Fibroblast of the aortic adventitia (primary cell): ENCODE measurements around a stretch of chr6.

DNA sequence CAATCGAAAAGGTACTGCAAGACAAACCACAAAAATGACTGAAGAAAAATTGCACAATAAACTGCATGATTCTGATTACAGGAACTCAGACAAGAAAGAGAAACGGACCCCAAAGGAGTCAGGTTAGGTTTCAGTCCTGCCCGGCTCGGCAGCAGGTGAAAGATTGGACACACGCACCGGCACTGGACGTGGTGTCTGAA lies 5.2 kb downstream of the SLC26A8 start:
- CAGE, long polyA plus RNA = no peak

- CAGE, long polyA plus RNA = no peak
These were observed 37.1 kb downstream of the MAPK14 start for GRCh38 chr6:36064740-36065160.

DNA sequence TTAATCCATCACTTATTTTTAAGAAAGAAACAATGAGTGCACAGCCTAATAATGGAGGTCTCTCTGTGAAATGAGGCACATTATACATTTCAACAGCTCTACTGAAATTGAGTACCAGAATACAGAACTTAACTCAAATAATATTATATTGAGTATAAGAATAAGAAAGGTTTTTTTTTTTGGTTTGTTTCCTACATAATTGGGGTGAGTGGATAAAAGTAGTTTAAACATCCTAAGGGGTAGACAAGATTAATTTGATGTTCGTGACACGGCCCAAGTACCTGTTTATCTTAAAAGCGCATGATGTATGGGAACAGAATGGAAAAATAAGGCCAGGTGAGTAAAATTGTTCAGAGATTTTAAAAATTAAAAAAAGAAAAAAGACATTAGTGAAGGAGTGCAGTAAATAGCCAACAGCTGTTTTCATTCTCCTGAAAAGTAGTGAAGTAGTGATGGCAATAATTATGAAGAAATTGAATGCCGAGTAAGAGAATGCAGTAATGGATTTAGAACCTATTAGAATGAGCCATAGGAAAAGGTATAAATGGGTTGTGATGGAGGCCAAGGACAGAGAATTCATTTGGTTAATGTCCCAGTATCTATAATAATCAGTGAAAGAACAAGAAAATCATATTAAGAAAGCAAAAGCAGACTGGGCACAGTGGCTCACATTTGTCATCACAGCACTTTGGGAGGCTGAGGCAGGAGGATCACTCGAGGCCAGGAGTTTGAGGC lies 32.4 kb upstream of the MAPK13 start:
- CAGE, long polyA plus RNA = no peak

DNA sequence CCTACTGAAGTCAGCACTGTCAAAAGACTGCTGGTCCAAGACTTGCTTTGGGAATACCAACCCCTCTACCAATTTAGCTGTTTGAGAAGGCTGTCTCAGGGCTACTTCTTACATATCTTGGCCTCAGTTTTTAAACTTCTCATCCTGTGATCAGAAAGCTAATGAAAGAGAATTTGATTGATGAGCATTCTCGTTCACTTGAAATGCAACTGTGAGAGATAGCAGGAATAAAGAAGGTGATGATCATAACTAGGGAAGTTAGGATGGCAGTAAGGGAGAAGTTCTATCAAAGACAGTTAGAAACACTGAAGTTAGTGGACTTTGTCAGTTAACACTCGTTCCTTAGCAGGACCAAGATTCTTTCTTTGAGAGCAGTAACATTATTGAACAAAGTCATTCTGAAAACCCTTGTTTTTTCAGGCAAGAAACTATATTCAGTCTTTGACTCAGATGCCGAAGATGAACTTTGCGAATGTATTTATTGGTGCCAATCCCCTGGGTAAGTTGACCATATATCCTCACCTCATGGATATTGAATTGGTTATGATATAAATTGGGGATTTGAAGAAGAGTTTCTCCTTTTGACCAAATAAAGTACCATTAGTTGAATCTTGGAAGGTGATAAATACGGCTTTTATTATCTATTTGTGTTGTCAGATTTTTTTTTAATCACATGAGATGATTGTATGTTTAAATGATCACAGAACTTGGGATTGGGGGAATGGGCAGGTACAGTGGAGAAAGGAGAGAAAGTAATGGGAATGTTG lies 28.0 kb upstream of the MAPK13 start:
- CAGE, long polyA plus RNA = no peak

- CAGE, long polyA plus RNA = no peak
These were observed 720 bp downstream of the BRPF3 start for GRCh38 chr6:36197263-36197664.

- CAGE, long polyA plus RNA = no peak
These were observed 22.2 kb upstream of the PNPLA1 start for GRCh38 chr6:36247575-36248200.

DNA sequence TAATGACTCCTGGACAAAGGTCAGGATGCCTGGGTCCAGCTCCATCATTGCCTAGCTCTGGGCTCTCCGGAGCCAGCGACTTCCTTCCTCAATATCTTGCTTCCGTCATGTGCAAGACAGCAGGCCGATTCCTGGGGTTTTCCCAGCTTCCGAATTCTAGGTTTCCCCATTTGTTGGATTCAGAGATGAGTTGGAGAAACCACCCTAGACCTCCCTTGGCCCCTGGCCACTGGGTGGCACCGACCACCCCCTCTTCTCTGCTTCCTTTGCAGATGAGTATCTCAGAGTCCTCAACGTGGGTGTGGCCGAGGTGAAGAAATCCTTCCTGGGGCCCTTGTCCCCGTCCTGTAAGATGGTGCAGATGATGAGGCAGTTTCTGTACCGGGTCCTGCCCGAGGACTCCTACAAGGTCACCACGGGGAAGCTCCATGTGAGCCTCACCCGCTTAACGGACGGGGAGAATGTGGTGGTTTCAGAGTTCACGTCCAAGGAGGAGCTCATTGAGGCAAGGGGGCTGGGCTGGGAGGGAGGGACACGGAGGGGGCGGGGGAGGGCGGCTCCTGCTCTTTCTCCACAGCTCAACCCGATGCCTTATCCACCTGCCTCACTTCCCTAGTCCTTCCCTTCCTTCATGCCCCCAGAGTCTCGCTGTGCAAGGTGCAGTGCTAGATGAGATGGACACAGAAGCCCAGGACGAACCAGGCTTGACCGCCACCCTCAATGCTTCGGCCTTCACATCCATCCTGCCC lies 21.4 kb downstream of the PNPLA1 start:
- CAGE, long polyA plus RNA = no peak

- CAGE, long polyA plus RNA = no peak
These were observed 2.4 kb upstream of the BNIP5 start for GRCh38 chr6:36339026-36339483.

DNA sequence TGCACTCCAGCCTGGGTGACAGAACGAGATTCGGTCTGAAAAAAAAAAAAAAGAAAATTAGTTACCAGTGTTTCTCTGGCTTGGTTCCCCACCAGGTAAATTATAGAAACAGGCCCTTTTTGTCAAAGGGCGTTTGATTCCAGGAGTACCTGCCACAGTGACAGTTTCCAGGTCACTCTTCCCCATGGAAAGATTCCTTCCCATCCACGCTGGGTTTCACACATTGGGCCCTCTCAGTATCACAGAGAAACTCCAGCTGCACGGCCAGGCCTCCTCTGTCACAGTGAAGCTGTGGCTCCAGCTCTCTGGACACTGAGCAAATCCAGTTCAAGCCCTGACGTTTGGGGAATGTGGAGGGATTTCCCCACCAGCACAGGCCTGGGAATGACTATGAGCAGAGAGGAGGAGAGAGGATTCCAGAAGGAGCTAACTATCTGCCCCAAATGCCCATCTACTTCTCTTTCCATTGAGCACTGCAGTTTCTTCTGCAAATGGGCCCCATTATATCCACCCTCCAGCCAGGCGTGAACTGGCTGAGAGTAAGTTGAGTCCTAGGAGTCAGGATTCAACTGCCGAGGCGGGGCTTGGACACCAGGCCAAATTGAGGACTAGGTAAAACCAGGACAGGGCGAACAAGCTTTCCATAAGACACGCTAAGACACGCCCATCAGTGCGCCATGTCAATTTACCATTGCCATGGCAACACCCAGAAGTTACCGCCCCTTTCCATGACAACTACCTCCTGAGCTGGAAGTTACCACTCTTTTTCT lies 9.0 kb upstream of the BNIP5 start:
- CAGE, long polyA plus RNA = no peak

- CAGE, long polyA plus RNA = no peak
These were observed 37.8 kb downstream of the STK38 start for GRCh38 chr6:36509318-36509958.

DNA sequence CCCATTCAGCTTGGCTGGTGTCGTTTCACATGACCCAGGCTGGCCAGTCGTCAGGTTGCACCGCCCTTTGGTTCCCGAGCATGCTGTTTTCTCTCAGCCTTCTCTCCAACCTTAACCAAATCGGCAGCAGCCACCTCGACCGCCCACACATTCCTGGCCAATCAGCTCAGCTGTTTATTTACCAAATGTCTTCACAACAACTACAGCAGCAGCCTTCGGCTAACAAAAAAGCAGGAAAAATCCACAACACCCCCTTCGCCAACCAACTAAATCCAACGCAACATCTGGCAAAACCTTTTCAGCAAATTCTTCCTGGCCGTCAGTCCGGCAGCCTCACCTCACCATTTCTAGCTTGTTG lies 5.7 kb downstream of the SRSF3 start:
- CAGE, long polyA plus RNA = no peak

DNA sequence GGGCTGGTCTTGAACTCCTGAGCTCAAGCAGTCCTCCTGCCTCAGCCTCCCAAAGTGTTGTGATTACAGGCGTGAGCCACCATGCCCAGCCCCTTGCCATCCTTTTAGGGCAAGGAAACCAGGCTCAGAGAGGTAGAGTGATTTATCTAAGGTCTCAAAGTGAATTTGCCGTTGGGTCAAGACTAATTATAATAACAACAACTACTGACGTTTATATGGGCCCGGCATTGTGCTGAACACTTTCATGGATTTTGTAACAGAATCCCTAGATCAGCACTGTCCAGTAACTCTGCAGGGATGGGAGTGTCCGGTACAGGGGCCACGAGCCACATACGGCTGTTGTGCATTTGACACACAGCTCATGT lies 6.5 kb downstream of the CDKN1A start:
- CAGE, long polyA plus RNA = no peak

GRCh38 chr6:36753142-36753557 lies 55.5 kb downstream of the RAB44 start:
- CAGE, long polyA plus RNA = no peak

DNA sequence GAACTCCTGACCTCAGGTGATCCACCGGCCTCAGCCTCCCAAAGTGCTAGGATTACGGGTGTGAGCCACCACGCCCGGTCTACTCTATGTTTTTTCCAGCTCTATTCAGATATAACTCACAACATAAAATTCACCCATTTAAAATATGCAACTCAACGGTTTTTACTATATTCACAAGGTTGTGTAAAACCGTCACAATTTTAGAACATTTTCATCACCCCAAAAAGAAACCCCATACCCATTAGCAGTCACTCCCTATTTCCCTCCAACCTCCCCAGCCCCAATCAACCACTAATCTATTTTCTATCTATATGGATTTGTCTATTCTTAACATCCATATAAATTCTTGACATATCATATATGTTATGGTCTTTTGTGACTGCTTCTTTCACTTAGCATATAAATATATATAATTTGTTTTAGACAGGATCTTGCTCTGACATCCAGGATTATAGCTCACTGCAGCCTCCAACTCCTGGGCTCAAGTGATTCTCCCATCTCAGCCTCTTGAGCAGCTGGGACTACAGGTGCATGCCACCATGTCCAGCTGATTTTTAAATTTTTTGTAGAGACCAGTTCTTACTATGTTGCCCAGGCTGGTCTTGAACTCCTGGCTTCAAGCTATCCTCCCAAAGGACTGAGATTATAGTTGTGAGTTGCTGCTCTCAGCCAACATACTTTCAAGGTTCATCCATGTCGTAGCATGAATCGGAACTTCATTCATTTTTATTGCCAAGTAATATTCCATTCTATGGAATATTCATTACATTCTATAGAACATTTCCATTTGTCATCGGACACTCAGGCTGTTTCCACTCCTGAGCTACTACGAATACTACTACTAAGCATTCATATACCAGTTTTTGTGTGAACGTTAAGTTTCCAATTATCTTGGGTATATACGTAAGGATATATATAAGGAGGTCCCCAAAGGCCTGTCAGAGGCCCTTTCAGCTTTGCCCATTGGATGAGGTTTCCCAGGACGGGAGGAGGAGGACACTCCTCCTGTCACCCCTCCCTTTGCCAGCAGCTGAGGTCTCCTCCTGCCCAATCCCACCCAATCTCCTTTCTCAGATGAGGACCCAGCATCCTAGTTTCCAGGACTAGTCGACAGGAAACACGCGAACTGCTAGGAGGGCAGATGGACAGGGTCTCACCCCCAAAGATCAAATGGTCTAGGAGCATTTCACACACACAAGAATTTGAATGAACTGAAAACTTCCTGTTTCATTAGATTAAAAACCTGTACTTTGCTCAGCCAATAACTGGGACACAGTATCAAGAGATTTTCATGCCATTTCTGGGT lies 11.5 kb downstream of the PI16 start:
- CAGE, long polyA plus RNA = no peak

- CAGE, long polyA plus RNA = no peak
These were observed 2.7 kb downstream of the MTCH1 start for GRCh38 chr6:36983288-36983707.

- CAGE, long polyA plus RNA = no peak
These were observed 1.5 kb upstream of the FGD2 start for GRCh38 chr6:37003912-37004490.

- CAGE, long polyA plus RNA = no peak
These were observed 16.6 kb downstream of the FGD2 start for GRCh38 chr6:37022073-37022505.

DNA sequence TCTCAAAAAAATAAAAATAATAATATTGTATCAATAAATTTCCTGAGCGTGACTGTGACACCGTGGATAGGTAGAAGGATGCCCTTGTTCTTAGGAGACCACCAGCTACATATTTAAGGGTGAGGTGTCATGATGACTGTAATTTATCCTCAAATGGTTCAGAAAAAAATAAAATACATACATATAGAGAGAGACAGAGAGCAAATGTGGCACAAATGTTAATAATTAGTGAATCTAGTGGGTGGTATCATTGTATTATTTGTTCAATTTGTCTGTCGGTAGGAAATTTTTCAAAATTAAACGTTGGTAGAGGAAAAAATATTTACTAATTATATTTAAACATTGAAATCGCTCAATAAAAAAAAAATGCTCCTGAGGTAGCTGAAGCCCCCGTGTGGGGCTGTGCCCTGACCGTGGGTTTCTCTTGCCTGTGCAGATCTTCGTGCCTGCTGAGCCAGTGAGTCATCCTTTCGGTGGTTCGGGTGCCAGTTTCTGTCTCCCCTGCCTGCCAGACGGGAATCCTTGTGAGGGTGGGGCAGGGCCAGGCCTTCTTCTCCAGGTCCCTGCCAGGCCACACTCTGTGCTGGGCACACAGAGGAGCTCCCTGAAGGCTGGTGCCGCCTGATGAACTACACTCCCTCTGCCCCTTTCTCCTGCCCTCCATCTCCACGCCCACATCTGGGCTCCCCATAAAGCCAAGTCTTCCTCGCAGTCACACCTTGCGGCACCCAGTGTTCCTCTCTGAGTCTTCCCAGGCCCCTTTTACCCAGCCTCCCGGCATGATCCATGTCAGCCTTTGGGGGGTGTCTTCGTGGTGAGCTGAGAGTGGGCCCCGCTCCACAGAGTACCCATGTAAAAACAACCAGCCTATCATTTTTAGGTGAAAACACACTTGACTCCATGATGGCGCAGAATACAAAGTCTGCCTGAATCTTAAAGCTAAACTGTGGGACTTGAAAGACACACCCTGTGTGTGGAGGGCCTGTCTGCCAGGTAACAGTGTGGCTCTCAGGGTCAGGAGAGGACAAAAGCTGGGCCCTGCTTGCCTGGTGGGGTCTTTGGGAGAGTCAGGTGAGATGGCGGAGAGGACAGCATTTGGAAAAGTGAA lies 19.2 kb downstream of the FGD2 start:
- CAGE, long polyA plus RNA = no peak

- CAGE, long polyA plus RNA = no peak
These were observed 22.2 kb downstream of the FGD2 start for GRCh38 chr6:37027510-37028168.

- CAGE, long polyA plus RNA = no peak
These were observed 45.8 kb downstream of the FGD2 start for GRCh38 chr6:37051058-37051815.